LUHMES (cell line): Measurements from ENCODE around the gene GRIN2A.

- PRO-cap: no peak
These were observed 28.1 kb upstream of the USP7 start for GRCh38 chr16:8991809-8992253.

DNA sequence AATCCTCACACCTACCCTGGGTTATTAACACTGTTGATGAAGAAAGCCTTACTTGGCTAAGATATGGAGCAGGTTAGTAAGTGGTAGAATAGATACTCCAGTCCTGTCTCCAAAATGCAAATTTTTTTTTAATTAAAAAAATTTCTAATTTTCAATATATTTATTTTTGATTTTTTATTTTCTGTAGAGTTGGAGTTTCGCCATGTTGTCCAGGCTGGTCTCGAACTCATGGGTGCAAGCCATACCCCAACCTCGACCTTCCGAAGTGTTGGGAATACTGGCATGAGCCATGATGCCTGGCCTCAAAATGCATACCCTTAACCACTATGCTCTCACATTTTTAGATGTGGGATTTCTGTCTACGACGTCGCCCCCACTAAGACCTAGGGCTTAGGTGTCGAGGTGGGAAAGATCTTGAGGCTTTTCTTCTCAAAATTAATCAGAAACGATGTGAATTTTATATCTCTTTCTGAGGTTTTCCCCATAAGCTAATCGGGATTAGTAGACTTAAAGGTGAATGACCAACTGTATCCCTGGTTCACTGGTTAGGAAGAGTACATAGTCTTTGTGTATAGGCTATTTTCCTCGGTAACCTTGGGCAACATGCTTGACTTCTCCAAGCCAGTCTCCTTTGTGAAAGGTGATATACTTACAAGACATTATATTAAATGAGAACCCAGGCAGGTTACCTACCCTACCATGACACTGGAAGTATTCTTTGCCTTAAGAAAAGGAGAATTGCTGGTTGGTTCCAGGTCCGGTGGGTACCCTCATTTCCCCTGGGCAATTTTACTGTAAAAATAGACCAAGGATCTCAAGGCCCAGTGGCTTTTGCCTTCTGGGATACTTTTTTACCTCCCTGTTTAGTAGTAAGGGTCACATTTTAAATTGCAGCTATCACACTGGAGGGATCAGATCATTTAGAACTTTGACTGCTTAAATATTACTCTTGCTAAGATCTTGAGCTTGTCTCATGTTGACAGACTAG lies 17.0 kb downstream of the HAPSTR1 start:
- PRO-cap: no peak

DNA sequence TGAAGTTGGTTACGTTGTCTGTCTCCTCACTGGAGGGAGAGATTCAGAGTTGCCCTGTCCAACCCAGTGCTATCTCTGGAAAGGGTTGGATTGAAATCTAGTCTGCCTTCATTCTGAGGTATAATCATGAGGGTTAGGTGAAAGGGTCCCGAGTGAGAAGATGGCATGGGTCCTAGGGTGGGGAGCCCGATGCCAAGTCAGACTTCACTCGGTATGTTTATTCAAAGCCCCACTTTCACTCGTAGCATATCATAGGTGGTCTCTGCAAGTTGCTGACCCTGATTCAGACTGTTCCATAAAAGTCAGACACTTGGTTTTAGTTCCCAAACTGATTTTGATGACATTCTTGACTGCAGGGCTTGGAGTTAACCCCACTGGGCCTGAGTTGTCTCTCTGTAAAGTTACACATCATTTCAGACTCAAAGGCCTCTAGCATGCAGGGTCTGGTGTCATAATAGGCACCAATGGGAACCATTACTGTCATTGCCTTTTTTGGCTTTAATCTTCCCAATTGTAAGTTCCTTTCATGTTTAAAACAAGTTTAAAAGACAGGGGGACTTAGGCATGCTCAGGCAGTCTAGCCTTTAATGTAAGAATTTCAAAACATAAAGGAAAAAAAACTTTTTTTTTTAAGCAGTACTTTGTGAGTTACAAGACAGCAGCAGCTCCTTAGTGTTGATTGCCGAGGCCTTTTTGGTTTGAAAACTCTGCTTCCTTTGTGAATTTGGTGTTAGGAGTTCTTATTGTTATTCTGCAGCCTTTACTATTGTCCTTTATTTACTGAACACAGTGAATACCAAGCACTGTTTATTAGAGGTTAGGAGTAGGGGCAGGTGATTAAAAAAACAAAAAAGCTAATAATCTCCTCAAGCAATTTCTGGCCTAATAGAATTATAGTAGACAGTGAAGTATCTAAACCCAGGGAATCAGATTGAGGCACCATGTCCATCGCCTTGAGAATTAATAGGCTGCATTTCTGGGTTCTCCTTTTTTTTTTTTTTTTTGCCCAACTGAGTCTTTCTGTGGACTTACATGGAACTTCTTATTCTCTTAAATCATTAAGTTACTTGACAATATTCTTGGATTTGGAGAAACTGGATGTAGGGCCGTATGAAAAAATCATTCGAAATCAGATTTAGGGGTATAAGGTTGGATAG lies 18.1 kb downstream of the HAPSTR1 start:
- PRO-cap: no peak

DNA sequence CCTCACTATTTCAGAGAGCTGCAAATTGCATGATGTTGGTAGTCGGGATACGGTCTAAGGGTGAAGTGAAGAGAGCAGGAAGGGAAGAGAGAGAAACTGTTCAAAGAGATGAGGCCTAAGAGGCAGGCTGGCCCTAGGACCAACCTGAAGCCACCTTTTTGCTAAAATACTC lies 23.0 kb downstream of the HAPSTR1 start:
- PRO-cap: no peak

GRCh38 chr16:9125929-9126538 lies 34.6 kb downstream of the HAPSTR1 start:
- PRO-cap: no peak

GRCh38 chr16:9287081-9287718 lies 195.8 kb downstream of the HAPSTR1 start:
- PRO-cap: no peak

DNA sequence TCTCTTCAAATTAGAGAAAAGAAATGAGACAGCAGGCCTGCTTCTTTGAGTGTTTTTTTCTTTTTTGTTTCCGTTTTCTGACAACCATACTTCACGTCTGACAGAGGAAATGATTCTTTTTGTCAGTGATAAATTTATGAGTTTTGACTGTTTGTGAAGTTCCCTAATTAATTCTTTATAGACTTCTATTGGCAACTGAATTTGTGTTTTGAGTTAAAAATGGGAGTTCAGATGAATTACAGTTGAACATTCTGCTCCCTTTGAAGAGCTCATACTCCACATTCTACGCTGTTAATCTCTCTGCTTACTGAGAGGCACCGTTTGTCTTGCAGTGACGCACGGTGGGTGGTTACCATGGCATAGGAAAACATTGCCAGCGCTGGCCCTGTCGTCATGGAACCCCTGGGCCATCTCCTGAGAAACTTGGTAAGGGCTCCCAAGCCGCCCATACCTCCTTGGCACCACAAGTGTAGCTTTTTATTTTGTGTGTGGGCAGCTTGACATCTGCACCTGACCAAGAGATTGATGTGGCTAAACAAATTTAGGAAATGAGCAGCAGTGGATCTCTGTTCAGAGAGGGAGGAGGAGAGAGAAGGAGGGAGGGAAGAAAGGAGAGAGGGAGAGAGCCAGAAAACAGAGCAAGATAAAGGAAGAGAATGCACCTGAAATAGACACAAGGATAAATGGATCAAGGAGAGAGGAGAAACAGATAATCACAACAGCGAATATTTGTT lies 398.4 kb downstream of the HAPSTR1 start:
- PRO-cap: no peak

DNA sequence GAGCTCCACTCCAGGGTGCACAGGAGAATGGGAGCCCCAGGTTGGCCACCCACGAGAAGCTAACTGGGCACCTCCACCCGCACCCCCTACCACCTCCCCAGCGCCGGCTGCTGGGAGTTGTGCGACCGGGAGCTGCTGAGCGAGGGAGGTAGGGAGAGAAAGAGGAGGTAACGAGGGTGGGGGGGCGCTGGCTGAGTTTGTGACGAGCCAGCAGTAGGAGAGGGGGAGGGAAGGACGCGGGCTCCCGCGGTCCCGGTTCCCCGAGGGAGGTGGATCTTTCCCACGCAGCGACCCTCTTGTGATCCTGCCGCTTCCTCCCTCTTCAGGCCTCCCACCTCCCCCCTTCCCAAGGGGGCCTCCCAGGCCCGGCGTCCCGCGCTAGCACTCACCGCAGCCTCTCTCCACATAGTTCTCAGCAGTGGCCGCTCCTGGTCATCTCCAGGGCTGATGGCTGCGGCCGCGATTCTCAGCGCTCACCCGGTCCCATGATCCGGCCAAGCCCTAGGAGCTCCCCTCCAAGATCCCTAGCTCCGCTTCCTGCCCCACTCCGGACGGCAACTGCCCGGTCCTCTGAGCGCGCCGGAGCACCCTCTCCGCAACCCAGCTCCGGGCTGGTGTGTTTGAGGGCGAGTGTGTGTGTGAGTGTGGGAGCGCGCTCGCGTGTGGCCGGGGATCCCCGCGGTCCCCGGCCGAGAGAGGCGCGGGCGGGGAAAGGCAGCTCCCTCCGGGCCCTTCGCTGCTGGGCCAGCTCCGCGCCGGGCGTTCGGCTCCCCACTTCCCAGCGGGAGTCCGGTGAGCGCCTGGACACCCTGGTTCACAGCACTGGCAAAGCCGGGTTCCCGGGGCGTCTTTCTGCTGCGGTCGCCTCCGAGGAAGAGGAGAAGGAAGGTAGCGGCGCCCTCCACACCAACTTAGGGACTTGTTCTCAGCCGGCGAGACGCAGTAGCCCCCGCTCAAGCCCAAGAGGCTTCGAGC lies at the start of gene GRIN2A:
GRIN2A (minus strand) TSS at position 164 of the 975 bp plus-strand sequence.
- PRO-cap: no peak

GRCh38 chr16:10391265-10392192 lies 5.7 kb downstream of the ATF7IP2 start:
- PRO-cap: no peak

- PRO-cap: no peak
These were observed 24.1 kb downstream of the EMP2 start for GRCh38 chr16:10556102-10556814.

GRCh38 chr16:10569566-10570081 lies 10.8 kb downstream of the EMP2 start:
- PRO-cap: no peak

DNA sequence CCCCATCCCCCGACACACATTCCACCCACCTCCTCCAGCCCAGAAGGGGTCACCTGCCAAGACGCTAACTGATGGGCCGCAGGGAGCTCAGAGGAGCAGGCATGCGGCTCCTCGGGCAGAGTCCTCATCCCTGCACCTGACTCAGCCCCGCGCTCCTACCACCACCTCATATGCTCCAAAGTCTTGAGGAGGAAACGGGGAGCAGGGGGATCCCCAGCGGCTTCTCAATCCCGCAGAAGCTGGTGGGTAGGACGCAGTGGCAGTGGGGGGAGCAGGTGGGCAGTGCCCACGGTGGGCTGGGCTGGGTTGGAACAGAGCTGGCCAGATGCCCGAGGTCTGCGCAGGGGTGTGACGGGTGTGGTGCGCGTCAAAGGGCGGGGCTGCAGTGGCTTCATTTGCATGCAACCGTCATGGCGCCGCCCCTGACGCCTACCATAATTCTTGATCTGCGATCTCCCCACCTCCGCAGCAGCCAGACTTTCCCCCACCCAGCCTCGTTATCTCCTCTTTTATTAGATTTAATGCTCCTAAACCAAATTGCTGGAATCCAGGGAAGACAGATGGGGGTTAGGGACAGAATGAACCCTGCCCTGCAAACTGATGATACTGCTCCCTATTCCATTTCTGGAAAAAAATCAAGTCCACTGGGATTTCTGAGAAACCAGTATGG lies 39.0 kb upstream of the EMP2 start:
- PRO-cap: no peak

- PRO-cap: no peak
These were observed 600 bp downstream of the TVP23A start for GRCh38 chr16:10817995-10818393.

DNA sequence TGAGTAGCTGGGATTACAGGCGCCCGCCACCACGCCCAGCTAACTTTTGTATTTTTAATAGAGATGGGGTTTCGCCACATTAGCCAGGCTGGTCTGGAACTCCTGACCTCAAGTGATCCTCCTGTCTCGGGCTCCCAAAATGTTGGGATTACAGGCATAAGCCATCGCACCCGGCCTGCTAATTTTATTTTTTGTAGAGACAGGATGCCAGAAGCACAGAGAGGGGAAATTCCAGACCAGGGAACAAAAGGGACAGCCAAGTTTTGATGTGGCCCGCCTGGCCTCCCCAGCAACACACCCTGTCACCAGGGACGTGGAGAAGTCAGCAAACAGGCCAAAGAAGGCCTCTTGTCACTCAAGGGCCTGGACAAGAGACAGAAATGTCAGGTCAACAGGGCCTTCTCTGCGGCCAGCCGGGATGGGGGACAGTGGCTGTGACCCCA lies 8.9 kb upstream of the TVP23A start:
- PRO-cap: no peak

- PRO-cap: no peak
These were observed 10.8 kb upstream of the CIITA start for GRCh38 chr16:10866135-10866766.

- PRO-cap: no peak
These were observed 23.5 kb downstream of the DEXI start for GRCh38 chr16:10918665-10919268.

DNA sequence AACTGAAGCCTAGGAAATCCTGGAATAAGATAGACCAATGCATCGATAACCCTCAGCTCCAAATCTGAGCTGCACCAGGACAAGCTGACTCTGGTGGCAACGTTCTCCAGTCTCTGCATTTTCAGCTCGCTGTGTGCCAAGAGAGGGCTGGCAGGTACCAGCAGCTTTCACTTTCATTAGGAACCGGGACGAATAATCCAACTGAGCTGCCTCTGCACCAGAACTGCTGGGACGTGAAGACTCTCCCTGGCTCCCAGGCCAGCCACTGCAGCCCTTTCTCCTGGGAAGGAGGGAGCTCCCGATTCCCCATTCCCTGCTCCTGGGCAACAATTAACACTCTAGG lies 4.8 kb downstream of the DEXI start:
- PRO-cap: no peak

DNA sequence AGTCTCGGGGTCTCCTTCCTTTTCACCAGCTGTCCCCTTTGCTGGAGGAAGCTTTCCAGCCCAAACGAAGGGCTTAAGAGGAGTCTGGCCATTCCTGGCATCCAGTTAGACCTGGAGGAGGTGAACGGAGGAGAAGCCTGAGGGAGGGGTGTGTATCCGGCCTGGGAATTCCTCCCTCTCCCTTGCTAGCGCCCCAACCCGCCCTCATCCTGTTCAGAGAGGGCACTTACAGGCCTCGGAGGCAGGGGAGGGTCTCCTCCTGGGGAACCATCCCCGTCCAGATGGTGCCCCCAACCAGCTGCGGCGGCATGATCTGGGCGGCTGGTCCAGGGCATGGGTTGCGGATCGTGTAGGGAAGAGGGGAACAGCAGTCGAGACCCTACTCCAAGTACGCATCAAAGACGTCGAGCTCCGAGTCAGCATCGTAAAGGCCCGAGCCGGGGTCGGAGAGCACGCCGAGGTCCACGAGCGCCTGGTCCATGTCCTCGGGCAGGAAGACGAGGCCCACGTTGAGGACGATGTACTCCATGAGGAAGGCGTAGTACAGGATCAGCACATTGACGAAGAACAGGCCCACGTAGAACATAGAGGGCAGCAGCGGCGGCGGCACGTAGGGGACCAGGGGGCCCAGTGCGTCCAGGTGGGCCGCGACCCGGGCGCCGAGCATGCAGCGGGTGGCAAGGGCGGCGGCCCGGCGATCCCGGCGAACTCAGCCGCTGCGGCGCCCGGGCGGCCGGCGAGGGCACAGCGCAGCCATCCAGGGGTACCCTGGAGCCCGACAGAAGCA lies 736 bp downstream of the DEXI start:
- PRO-cap: unidirectional peak, plus-strand start at position 308 of the sequence

DNA sequence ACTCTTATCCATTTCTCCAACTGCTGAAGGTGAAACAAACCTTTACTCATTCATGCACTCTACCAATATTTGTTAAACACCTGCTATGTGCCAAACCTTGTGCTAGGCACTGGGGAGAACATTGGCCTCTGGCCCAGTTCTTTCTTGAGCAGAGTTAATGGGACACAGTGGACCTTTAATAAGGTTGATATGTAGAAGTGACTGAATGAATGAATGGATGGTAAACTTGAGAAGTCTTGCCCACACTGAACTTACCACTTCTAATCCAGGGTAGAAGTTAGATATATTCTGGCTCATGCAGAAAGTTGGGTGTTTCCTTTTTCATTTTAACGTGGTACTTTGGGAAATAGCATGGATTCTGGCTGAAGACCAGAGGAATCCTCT lies 914 bp upstream of the CLEC16A start:
- PRO-cap: no peak

DNA sequence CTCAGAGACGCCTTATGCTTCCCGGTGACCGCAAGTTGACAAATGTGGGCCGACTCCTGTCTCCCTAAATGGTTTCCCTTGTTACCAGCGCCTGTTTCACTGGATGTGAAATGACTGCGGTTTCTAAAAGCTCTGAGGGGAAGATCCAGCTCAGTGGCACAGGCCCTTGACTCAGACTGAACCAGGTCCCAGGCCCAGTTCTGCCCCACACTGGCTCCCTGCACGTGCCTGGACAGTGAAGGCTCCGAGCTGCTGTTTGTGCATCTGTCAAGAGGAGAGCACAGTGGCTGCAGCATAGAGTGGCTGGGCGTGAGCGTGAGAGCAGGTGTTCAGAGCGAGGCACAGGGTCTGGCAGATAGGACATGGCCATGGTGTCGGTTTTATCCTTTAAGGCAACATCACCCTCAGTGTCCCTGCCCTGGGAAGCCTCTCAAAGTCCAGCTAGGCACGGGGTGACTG lies 19.9 kb downstream of the CLEC16A start:
- PRO-cap: no peak